ENCODE data around the genes OTOP3, SUMO2 and GRB2.

DNA sequence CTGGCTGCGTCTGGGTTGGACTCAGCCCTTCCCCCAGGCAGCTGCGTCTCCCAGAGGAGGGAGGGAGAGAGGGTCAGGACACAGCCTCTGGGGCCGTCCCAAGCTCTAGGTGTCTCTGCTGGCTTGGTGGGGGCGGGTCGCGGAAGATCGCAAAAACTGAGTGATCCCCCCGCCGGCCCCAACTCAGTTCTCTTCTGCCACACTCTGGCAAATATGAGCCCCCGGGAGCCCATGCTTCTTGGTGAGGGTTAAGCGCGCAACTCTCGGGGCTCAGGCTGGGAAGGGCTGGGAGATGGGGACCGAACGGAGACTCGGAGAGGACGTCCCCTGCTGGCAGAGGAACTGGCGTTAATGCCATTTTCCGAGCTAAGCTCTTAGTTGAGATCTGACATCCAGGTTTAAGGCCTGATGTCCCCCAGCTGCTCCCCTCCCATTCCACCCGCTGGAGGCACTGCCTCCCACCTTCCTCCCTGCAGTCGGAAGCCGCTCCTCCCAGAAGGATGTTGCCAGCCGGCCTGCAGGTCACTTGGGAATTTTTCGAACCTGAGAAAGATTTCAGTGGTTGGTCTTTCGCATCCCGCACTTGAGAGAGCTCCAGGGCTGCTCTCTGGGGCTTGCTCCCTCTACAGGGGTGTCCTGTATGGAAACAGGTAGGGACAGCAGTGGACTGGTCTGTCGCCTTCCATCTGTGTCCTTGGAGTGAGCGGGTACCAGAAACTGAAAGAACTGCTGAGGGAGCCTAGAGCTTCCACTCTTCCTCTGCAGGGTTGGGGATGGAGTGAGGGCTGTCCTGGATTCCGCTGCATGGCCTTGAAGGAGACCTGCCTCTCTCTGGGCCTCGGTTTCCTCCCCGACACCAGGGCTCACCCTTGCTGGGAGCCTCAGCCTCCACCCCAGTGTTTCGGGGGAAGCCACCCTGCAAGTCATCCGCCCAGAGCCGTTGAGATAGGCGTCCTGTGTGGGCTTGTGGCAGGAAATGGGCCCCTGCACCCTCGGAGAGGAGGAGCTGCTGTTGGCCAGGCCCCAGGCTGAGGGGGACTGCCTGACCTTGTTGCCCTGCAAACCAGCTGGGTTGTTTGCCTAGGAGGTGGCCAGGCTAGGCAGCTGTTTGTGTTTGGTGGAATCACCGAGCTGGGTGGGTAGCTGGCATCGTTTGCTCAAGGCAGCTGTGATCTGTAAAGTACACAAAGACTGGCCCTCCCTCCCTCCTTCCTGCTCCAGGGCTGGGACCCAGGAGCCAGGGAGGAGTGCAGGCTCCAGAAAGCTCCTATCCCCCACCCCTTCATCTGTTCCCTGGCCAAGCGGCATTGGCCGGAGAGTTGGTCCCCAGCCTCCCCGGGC is 832 bp downstream of the RAB37 start:
- RRBS = no CpG with 5 or more reads among the region's 41 CpGs

DNA sequence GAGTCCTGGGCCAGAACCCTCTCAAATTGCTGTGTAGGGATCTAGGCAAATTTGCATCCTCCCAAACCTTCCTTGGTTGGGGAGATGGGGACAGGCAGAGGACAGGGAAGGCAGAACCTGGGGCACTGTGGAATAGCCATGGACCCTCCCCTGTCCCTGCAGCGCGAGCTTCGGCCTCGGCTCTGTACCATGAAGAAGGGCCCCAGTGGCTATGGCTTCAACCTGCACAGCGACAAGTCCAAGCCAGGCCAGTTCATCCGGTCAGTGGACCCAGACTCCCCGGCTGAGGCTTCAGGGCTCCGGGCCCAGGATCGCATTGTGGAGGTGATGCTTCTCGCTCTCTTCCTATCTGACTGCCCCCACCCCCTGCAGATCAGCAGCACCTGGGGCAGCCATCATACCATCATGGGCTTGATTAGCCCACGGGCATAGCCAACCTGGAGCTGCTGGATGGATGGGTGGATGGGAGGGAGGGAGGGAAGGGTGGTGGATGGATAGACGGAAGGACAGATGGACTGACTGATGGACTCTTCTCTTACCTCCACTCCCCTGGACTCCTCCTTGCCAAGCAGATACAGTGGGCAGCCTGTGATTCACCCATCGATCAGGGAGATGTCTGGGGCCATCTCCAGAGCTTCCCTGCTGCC is 13.5 kb downstream of the NHERF1 start:
- RRBS = no CpG with 5 or more reads among the region's 13 CpGs

GRCh38 chr17:74778032-74778584 is 1.8 kb downstream of the TMEM104 start:
- RRBS = no CpG with 5 or more reads among the region's 5 CpGs

- RRBS = no CpG with 5 or more reads among the region's 2 CpGs
These were observed 1.3 kb upstream of the FDXR start for GRCh38 chr17:74874061-74874556.

DNA sequence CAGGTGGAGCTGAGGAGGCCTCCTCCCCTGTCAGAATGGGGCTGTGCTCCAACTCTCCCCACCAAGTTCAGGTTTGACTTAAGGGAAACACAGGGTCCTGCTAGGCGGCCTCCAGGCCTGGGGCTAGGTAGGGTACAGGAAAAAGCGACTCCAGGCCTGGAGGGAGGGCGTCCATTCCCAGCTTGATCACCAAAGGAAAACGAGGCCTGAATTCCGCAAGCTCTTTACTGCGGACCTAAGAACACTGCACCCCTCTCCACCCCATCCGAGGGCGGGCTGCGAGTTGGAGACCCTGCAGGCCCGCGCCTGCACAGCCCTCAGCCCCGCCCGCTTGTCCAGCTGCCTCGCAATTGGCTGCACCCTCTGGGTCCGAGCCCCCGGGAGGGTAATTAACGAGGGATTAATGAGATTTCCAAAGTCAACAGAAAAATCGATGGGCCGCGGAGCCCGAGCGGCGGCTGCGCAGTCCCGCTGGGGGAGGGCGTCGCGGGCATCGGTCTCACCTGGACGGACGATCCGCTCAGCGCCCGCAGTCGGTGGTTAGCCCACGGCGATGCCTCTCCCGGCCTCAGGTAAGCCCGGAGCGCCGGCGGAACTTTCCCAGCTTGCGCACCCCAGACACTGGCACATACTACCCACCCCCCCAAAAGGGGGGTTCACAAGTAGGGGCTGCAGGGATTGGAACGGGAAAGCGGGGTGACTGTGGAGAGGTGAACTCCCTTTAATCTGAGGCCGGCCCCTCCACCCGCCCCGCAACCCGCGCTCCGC is at the start of gene OTOP3:
Gene OTOP3 (plus strand): TSS at position 530 of the 768 bp plus-strand sequence.
- RRBS = 19% methylated on average over 6 of the region's 51 CpGs

DNA sequence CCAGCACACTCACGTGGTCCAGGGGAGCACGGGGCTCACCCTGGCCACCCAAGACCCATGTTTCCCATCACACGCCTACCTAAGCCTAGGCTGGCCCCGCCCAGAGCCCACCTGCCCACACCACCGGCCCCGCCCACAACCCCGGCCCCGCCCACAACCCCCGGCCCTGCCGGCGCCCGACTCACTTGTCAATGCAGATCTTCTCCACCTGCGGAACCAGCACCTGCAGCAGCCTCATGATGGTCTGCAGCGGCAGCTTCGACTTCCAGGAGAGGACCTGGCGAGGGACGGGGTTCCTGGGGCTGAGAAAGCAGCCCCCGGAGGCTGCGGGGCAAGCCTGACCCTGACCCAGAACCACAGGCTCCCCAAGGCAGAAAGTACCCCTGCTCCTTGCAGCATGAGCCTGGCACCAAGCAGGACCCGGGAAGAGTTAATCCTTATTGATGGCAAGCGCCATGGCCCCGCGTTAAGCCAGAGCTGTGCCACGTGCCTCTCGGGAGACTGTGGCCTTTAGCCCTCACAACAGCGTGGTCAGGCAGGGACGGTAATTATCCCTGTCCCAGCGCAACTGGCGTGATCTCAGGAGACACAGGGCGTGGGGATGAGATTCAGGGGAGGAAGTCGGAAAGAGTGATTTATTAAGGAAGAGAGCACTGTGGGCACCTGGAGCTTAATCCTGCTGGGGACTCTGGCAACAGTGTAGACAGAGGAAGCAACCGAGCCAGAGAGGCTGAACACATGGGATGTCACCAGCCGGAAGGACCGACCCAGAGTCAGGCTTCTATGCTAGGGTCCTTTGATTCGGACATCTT is 16.6 kb downstream of the OTOP3 start:
- RRBS = no CpG with 5 or more reads among the region's 35 CpGs

- RRBS = 2% methylated on average over 16 of the region's 50 CpGs
These were observed 550 bp downstream of the HID1 start for GRCh38 chr17:74971870-74972548.

- RRBS = no CpG with 5 or more reads among the region's 7 CpGs
These were observed 11.9 kb downstream of the CDR2L start for GRCh38 chr17:74999371-74999743.

GRCh38 chr17:75011734-75012276 is 665 bp upstream of the MRPL58 start:
- RRBS = no CpG with 5 or more reads among the region's 11 CpGs

- RRBS = no CpG with 5 or more reads among the region's 20 CpGs
These were observed 1.9 kb downstream of the ATP5PD start for GRCh38 chr17:75044504-75045576.

DNA sequence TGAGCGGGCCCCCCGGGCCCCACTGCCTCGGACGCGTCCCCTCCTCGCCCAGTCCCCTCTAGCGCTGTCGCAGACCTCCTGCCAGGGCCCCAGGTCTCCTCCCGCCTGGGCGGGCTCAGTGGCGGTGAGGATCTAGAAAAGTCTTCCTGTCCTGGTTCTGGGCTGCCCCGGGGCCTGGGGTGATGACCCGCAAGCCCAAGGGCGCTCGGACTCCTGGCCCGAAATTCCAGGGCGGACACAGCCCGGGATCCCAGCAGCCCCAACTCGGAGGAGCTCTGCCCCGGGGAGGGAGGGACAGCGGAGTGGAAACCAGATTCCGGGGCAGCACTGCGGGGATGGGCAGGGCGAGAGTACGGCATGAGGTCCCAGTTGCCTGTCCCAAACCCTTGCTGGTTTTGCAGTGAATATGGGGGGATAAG is 301 bp downstream of the SLC16A5 start:
- RRBS = 7% methylated on average over 8 of the region's 25 CpGs

DNA sequence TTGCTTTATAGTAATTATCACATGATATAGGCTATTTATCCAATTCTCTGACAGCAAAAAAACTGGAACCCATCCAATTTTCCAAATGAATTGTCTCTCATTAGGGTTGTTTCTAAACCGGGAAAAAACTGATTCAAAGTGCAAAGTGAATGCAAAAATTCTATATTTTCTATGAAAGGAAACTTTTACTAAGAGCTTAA is 5.5 kb upstream of the NT5C start:
- RRBS = no CpG with 5 or more reads among the region's 1 CpG

DNA sequence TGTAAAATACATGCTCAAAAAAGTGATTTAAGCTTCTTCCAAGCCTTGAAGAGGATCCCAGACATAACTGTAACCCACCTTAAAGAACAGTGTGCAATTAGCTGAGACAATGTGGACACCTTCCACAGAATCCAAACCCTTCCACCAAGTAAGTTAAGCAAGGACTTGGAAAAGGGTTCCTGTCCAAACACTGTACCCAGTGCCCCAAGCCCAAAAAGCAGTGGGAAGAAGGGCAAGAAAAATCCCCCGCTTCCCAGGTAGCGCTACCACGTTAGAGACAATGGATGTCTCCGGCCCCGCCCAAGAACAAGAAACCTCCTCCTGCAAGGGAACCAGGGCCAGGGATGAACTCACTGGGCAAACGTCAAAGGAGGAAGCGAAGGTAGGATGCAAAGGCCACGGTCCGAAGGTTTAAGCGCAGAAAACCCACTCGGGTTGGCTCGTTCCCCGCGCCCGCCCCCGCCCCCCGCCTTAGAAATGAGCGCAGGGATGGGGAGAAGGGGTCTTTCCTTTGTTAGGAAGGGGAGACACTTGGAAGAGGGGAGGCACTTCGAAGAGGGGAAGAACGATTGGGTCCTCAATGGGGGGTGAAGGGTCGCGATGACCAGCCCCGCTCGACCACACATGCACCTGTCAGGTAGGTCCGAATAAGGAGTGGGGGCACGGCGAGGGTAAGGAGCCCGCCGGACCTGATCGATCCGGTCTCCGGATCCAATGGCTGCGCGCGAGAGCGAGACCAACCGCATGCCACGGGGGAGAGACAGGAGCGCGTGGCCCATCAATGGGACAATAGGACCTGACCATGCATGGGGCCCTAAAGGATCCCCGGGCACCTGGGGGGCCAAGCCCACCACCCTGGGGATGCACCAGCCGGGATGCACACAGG is 929 bp downstream of the JPT1 start:
- RRBS = 4% methylated on average over 2 of the region's 42 CpGs

- RRBS = 2% methylated on average over 10 of the region's 58 CpGs
These were observed at the start of gene SUMO2 for GRCh38 chr17:75182783-75183331. Gene SUMO2 (minus strand): TSS chr17:75182959.

- RRBS = no CpG with 5 or more reads among the region's 34 CpGs
These were observed 21.5 kb downstream of the GGA3 start for GRCh38 chr17:75239568-75240710.

- RRBS = no CpG with 5 or more reads among the region's 19 CpGs
These were observed 3.1 kb downstream of the MIF4GD start for GRCh38 chr17:75267710-75268569.

DNA sequence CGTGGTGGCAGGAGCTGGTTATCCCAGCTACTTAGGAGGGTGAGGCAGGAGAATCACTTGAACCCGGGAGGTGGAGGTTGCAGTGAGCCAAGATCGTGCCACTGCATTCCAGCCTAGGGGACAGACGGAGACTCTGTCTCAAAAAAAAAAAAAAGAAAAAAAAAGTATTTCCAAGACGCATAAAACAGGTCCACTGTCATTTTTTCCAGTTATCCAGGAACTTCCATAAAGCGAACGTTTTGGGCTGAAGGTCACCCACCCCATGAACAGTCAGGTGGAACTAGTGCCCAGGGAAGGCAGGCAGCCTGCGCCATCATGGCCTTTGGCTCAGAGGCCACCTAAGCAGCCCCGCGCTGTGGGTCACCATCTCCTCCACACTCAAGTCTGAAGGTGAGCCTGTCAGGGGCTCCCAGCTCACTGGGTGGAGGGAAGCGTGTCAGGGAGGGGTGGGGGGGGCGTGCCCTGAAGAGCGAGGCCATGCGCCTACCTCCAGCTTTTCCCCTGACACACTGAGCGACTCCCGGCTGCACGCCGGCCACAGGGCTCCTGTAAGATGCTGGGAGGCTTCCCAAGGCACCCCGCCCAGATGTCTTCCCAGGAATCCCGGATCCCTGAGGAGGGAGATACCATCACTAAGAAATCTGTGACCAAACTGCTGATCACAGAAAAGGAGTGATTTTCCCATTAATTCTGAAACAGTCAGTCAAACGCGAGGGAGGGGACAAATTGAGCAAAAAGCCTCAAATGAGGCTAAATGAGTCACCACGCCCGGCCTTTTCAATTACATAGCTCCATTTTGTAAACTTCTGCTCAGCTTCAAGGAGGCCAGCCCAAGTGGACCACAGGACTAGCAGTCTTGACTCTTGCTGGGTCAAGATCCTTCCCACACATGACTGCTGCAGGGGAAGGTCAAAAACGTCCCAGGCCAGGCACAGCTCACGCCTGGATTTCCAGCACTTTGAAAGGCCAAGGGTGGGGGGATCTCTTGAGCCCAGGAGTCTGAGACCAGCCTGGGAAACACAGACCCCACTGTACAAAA is 26.4 kb upstream of the SLC25A19 start:
- RRBS = 40% methylated on average over 3 of the region's 26 CpGs

GRCh38 chr17:75368154-75368885 is 37.2 kb downstream of the GRB2 start:
- RRBS = 98% methylated on average over 1 of the region's 17 CpGs

DNA sequence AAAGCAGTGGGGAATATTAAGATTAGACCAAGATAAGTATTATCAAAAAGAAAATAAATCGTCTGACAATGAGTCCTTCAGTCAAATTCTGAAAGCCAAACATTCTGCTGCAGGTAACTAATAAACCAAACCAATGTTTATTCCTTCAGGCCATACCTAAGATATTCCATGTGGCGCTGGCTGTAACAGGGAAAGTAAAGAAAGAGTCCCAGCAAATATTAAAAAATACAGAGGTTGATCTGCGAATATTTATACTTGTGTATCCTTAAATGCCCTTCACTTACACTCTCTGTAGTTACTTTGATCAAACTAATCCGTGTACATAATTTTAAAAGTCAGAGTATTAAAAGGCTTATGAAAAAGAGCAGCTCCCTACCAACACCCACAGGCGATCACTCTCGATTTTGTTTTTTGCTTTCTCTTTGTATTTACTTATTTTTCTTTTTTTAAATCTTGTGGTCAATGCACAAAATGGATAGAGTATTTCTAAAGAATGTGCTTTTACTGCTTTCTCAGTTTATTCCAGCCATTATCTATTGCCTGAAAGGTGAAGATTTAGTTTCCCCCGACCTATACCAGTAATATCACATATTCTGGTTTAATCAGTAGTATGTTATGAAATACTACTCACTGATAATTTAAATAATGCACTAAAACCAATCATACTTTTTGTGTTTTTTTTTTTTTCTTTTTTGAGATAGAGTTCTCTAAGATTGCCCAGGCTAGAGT is 10.1 kb downstream of the GRB2 start:
- RRBS = no CpG with 5 or more reads among the region's 7 CpGs

GRCh38 chr17:75405387-75405947 is at the start of gene GRB2:
Gene GRB2 (minus strand): TSS chr17:75405678.
- RRBS = 1% methylated on average over 19 of the region's 65 CpGs

Measured in GM12891 (cell line).